ENCODE results near the genes EPHA5 and JCHAIN.

- RRBS, result no CpG with 5 or more reads among the region's 27 CpGs
These were observed 54.3 kb downstream of the IGFBP7 start for GRCh38 chr4:57055568-57056558.

DNA sequence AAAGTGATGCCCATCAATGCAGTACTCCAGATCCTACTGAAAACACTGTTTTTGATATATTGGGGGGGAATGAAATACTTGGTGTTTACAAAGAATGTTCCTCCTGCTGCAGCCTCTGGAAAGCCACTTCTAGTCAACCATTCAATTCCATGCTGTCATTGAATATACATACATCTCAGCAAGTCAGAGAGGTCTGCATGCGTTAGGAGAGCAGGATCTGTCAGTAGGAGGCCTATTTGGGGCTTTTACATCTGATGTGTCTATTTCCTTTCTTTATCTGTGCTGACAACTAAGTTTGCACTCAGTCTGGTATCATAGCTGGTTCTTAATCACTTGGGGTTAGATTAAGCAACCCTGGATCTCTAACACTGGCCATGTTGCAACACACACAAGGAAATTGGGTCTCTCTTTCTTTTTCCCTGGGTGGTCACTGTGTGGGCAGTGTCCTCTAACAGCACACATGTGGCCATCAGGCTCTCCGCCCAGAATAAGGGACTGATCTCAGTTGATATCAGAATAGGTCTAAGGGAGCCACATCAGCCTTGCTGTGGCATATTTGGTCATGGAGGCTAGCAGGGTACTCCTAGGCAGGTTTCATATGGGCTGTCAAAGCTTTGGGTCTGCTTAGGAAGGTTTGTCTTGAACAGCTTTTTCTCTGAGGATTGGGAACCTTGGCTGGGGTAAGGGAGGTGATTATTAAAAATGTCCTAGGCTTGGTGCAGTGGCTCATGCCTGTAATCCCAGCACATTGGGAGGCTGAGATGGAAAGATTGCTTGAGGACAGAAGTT, 38.8 kb downstream of the IGFBP7 start:
- RRBS, result no CpG with 5 or more reads among the region's 2 CpGs

- RRBS, result no CpG with 5 or more reads among the region's 9 CpGs
These were observed 630 bp upstream of the IGFBP7 start for GRCh38 chr4:57110857-57111173.

- RRBS, result 7% methylated on average over 17 of the region's 60 CpGs
These were observed 53.6 kb upstream of the IGFBP7 start for GRCh38 chr4:57163516-57164392.

- RRBS, result no CpG with 5 or more reads among the region's 1 CpG
These were observed 1124.0 kb downstream of the ADGRL3 start for GRCh38 chr4:62324084-62324592.

- RRBS, result no CpG with 5 or more reads among the region's 10 CpGs
These were observed 53.1 kb downstream of the TECRL start for GRCh38 chr4:64356032-64356624.

GRCh38 chr4:65670192-65671083, at the start of gene EPHA5:
Gene EPHA5 (minus strand): TSS chr4:65670489.
- RRBS, result no CpG with 5 or more reads among the region's 54 CpGs

GRCh38 chr4:65998396-65999467, 328.4 kb upstream of the EPHA5 start:
- RRBS, result no CpG with 5 or more reads among the region's 31 CpGs

DNA sequence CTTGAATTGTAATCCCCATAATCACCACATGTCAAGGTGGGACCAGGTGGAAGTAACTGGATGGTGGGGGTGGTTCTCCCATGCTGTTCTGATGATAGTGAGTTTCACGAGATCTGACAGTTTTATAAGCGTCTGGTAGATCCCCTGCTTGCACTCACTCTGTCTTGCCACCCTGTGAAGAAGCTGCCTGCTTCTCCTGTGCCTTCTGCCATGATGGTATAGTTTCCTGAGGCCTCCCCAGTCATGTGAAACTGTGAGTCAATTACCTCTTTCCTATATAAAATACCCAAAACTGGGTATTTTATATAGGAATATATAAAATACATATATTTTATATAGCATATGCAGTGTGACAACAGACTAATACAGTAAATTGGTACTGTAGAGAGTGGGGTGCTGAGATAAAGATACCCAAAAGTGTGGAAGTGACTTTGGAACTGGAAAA, 41.6 kb downstream of the UBA6 start:
- RRBS, result no CpG with 5 or more reads among the region's 2 CpGs

GRCh38 chr4:67697865-67698480, 3.0 kb downstream of the UBA6 start:
- RRBS, result no CpG with 5 or more reads among the region's 5 CpGs

DNA sequence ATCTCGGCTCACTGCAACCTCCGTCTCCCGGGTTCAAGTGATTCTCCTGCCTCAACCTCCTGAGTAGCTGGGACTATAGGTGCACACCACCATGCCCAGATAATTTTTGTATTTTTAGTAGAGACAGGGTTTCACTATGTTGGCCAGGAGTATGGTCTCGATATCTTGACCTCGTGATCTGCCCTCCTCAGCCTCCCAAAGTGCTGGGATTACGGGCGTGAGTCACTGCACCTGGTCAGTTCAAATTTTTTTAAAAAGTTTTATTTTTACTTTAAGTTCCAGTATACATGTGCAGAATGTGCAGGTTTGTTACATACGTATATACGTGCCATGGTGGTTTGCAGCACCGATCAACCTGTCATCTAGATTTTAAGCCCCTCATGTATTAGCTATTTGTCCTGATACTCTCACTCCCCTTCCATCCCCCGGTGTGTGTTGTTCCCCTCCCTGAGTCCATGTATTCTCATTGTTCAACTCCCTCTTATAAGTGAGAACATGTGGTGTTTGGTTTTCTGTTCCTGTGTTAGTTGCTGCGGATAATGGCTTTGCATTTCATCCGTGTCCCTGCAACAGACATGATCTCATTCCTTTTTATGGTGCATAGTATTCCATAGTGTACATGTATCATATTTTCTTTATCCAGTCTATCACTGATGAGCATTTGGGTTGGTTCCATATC, 20.4 kb downstream of the UGT2B15 start:
- RRBS, result no CpG with 5 or more reads among the region's 13 CpGs

DNA sequence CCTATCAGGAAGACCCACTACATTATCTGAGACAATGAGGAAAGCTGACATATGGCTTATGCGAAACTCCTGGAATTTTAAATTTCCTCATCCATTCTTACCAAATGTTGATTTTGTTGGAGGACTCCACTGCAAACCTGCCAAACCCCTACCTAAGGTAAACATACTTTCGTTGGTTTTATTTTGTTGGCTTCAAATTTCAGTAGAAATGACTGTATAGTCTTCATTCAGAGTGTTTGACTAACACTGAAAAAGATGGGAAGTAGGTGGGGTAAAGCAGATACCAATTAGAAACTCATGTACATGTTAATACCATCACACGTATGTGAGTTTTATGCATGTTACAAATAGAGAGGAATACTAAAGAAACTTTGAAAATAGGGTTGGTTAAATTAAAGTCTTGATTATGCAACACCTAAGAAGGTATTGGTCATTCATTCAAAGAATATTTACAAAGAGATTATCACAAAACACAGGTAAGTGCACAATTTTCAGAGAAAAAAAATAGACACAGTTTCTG, 2.3 kb downstream of the UGT2B10 start:
- RRBS, result no CpG with 5 or more reads among the region's 3 CpGs

DNA sequence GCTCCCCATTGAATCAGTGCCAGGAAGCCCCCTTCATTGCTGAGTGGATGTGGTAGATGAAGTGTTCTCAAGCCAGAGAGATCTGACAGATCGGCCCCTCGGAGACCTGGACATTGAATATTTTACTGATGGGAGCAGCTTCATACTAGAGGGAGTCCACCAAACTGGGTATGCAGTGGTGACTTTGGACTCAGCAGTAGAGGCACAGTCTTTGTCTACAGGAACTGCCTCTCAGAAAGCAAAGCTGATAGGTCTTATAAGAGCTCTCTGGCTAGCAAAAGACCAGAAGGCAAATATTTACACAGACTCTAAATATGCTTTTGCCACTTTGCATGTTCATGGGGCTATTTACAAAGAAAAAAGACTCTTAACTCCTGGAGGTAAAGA, 35.4 kb upstream of the UGT2B7 start:
- RRBS, result no CpG with 5 or more reads among the region's 2 CpGs

GRCh38 chr4:69096894-69097202, 574 bp downstream of the UGT2B7 start:
- RRBS, result no CpG with 5 or more reads among the region's 3 CpGs

DNA sequence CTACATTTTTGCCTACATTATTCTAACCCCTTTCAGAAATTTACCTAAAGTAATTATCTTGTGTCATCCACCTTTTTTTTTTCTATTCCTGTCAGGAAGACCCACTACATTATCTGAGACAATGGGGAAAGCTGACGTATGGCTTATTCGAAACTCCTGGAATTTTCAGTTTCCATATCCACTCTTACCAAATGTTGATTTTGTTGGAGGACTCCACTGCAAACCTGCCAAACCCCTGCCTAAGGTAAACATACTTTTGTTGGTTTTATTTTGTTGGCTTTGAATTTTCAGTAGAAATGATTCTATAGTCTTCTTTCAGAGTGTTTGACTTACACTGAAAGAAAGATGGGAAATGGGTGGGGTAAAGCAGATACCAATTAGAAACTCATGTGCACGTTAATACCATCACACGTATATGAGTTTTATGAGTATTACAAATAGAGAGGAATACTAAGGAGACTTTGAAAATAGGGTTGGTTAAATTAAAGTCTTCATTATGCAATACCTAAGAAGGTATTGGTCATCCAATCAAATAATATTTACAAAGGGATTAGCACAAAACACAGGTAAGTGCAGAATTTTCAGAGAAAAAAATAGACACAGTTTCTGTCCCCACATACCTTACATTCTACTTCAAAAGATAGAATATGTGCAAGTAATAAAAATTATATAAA, 2.3 kb downstream of the UGT2B7 start:
- RRBS, result no CpG with 5 or more reads among the region's 4 CpGs

DNA sequence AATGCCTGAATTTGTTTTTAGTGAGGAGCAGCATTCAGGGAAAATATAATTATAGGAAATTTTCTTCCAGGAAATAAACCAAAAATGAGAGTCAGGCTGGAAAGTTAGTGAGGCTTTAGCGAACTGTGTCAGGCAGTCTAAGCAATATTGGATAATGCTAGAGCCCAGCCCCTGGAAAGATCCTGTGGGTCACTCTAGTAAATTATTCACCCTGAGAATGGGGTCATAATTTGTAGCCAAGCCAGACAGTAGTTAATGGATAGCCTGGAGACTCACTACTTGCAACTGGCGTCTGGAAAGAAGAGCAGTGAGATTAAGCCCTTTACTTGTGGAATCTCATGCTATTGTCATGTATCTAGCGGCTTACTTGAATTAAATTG, 48.2 kb downstream of the UGT2B11 start:
- RRBS, result no CpG with 5 or more reads among the region's 3 CpGs

GRCh38 chr4:69995478-69995799, 327 bp upstream of the STATH start:
- RRBS, result no CpG with 5 or more reads among the region's 2 CpGs

GRCh38 chr4:70591798-70592167, 273 bp upstream of the AMBN start:
- RRBS, result no CpG with 5 or more reads among the region's 2 CpGs

GRCh38 chr4:70662042-70662469, 4.3 kb downstream of the JCHAIN start:
- RRBS, result no CpG with 5 or more reads among the region's 6 CpGs

GRCh38 chr4:70666230-70666882, at the start of gene JCHAIN:
Gene JCHAIN (minus strand): TSS chr4:70666508.
- RRBS, result no CpG with 5 or more reads among the region's 1 CpG